GM12892 (cell line): ENCODE measurements around a stretch of chr10.

GRCh38 chr10:71472423-71472864 lies 75.7 kb downstream of the CDH23 start:
- RRBS: no CpG with 5 or more reads among the region's 7 CpGs

DNA sequence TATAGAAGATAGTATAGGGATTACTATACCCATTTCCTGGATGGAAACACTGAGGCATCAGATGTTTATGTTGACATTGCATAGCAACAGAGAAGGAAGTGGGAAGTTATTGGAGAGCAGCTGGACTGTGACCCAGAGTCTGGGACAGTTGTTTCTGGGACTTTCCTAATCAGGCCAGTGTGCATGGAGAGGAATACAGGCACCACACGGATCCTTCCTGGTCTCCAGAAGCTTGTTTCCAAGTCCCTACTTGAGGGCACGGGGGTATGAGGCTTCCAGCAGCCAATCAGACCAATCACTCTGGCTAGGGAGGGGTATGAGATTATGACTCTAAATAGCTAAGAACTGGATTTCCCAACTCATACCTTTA lies 158.1 kb downstream of the CDH23 start:
- RRBS: no CpG with 5 or more reads among the region's 2 CpGs

DNA sequence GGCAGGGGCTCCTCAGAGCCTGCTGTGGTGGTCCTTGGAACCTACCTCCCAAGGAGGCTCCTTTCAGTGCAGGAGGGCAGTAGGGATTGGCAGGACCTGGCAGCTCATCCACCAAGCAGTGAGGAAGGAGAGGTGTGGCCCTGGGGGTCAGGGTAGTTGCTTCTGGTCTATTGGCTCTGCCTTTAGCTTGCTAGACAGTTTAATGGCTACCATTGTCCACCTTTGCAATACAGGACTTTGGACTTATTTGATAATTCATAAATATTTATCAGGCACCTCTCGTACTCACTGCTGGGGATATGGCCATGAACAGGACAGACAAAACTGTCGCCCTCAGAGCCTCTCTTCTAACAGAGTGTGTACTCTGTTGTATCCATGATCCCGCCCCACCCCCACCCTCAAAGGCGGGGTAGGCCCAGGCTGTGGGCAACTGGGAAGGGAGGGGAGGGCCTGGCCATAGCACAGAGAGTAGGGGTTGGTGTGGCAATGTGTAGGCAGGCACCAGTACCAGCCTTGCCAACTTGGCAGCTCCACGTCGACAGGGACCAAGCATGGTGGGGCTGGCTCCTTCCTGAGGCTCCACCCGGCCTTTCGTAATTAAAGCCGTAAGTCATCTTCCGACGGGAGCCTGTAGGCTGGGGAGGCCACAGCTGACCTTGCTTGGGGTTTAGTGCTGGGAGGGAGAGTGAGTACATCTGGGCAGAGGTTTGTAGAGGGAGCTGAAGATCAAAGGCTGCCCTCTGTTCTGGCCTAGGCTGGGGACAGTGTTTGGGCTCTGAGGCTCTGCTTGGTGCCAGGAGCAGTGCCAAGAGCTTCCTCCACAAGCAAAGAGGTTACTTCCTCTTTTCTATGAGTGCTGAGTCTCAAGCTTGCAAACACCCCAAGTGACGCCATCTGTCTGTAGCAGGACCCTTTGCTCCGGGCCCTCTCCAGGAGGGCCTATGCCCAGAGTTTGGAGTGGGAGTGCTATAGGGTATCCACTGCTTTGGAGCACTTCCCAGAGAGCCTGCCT lies 121.8 kb downstream of the C10orf105 start:
- RRBS: no CpG with 5 or more reads among the region's 13 CpGs

GRCh38 chr10:71616903-71617540 lies 102.6 kb downstream of the C10orf105 start:
- RRBS: no CpG with 5 or more reads among the region's 11 CpGs

DNA sequence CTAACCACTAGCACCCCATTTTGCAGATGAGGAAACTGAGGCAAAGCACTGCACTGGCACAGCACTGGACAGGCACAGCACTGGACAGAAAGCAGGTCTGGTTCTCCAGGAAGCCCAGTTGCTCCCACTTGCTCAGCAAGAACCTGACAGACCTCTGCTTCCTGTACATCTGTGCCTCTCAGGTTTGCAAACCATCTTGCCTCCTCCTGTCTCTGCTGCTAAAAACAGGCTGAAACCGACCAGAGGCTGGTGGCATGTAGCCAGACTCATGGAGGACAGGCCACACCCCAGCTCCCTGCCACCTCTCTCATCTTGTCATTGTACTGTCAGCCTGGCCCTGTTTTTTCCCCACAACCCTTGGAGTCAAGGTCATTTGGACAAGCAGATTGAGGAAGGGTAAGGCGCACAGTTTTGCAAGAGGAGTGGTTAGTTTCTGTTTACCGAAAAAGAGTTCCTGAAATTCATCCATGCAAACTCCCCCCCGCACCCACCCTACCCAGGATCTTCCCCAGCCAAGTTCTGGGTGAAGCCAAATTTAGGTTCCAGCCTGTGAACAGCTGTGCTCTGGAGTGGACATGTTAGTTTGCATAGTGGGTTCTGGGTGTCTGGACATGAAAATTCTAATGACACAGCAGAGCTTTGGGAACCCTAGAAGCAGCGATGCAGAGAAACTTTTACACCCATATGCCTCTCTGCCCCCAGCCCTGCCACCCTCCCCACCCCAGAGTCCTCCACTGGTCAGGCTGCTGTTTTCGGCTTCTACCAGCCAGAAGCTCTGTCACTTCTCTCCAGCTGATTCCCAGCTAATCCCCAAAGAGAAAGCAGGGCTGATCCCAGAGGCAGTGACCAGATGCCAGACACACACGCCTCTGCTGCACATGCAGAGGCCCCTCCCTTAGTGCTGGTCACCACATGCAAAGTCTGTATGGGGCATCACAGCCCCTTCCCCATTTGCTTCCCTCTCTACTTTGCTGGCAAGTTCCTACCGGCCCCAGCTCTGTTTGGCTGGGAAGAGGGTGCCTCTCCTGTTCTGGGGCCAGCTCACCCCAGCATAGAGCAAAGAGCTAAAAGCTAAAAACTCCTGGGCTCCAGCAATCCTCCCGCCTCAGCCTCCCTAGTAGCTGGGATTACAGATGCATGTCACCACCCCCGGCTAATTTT lies 8.5 kb upstream of the C10orf105 start:
- RRBS: no CpG with 5 or more reads among the region's 10 CpGs

- RRBS: no CpG with 5 or more reads among the region's 14 CpGs
Observed at GRCh38 chr10:71753452-71754445, 19.6 kb downstream of the VSIR start.

- RRBS: no CpG with 5 or more reads among the region's 14 CpGs
Observed at GRCh38 chr10:71757289-71758146, 15.8 kb downstream of the VSIR start.

DNA sequence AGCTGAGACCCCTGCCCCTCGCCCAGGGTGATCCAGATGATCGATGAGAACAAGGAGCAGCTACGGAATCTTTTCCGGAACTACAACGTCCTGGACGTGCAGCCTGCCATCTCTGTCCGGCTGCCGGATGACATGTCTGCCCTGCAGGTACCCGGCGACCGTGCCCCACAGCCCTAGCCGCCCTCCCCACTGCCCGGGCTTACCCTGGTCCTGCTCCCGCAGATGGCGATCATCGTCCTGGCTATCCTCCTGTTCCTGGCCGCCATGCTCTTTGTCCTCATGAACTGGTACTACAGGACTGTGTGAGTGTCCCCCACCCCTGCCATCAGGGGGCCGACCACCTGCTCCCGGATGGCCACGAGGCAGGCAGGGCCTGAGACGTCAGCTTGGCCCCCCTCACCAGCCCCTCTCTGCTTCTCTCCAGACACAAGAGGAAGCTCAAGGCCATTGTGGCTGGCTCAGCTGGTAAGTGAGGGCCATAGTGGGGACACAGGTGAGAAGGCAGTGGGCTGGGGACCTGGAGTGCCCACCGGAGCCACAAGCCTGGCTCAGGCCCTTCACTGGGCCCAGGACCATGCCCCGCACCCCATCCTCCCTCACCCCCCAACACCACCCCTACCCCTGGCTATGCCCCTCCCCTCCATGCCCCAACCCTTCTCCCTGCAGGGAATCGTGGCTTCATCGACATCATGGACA lies 38.1 kb upstream of the VSIR start:
- RRBS: 86% methylated on average over 8 of the region's 25 CpGs

GRCh38 chr10:71819434-71820166 lies 31.5 kb downstream of the PSAP start:
- RRBS: no CpG with 5 or more reads among the region's 29 CpGs

DNA sequence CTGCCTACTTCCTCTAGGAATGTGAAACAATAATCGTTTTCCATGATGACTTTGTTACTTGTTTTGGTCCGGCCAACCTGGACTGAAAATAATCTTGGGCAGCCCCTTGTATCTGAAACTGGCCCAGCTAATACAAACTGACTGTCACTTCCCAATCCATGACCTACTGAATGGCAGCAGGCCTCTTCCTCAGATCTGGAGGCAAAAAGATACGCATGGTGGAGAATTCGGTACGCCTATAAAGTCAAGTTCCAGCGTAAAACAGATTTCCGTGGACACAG lies 14.3 kb downstream of the PSAP start:
- RRBS: 0% methylated on average over 1 of the region's 7 CpGs

DNA sequence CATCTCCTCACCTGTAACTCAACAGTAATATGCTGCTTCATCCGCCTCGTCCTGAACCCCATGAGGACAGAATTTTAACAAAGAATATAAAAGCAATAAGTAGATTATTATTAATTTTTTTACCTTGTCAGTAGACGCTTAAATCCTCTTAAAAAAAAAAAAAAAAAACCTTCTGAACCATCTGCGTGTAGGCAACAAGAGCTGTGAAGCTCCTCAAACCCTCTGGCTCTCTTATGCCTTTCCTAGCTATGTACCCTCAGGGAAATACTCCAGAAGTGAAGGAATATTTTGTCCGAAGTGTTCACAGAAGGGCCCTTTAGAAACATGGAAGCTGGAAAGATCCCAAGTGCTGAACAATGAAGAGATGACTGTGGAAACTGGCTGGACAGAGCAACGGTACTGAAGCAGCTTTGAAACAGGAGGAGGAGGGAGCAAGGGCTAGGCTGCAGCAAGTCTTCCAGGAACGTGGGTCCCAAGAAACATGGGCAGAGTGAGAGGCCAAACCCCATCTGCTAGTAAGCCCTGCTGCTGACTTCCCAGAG lies 2.9 kb upstream of the PSAP start:
- RRBS: no CpG with 5 or more reads among the region's 7 CpGs

GRCh38 chr10:71878358-71879209 lies 27.5 kb upstream of the PSAP start:
- RRBS: 19% methylated on average over 3 of the region's 19 CpGs

DNA sequence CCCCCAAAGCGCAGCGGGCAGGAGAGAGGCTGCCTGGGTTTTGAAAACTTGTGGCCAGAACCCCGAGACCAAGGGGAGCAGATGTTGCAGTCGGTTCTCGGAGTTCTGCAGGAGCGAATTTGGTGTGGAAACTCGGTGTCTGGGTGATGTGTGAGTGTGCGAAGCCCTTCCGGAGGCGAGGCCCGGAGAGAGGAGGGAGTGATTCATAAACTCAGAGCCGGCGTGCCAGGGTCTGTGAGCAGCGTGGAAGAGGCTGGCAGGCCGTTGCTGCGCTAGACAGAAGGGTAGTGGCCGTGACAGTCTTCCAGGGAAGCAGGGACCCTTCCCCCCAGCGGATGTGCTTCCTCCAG lies 887 bp downstream of the CHST3 start:
- RRBS: no CpG with 5 or more reads among the region's 18 CpGs

GRCh38 chr10:72067628-72068276 lies 20.6 kb downstream of the SPOCK2 start:
- RRBS: no CpG with 5 or more reads among the region's 16 CpGs

- RRBS: no CpG with 5 or more reads among the region's 7 CpGs
Observed at GRCh38 chr10:72076878-72077422, 11.4 kb downstream of the SPOCK2 start.

GRCh38 chr10:72086876-72087907 lies 1.2 kb downstream of the SPOCK2 start:
- RRBS: 2% methylated on average over 23 of the region's 84 CpGs

- RRBS: no CpG with 5 or more reads among the region's 12 CpGs
Observed at GRCh38 chr10:72243717-72244315, 27.7 kb upstream of the ASCC1 start.

DNA sequence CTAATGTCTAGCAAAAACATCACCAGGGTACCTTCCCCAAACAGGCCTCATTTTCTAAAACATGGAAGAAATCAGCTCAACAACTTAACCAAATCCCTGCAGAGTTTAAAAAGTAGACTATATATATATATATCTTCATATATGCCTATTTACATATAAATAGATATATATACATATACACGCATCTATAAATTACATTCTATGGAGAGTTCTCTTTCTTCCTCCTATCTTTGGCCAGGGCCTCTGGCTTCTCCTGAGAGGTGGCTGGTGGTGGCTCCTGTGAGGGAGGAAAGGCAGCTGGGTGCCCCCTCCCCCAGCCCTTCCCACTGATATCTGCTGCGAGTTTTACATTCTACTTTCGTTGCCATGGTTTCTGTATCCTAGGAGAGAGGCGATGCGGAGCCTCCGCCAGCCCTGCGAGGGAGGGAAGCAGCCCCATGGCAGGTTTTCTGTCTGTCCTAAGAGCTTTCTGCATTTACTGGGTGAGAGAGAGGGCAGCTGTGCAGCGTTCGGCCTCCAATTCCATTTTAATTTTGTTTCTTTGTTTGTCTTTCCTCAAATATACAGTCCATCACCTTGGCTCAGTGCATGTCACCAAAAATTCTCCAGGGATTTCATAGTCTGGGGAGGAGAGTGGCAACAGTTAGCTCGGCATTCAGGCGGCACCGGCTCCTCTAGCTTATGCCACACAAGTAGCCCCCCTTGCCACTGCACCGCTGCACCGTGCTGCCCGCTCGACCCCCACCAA lies 20.5 kb downstream of the DNAJB12 start:
- RRBS: no CpG with 5 or more reads among the region's 16 CpGs

DNA sequence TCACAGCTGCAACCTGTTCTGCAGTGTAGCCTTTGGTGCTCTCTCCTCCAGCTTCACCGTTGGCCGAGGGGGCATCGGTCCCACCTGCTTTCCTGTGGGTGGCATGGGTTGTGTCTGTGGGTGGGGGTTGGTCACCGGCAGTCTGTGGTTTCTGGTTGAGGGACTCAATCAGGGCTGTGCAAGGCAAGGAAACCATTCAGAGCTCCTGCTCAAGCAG lies 9.9 kb downstream of the DNAJB12 start:
- RRBS: no CpG with 5 or more reads among the region's 4 CpGs

GRCh38 chr10:72351636-72352640 lies 2.8 kb downstream of the DNAJB12 start:
- RRBS: no CpG with 5 or more reads among the region's 8 CpGs